Metastatic Pancreatic Carcinoma in the Ovary (tissue), 1 donor: ENCODE measurements around the genes ASB7 and LRRK1.

- PRO-cap, result no peak
Observed at GRCh38 chr15:99009800-99010038, 2.1 kb upstream of the PGPEP1L start.

- PRO-cap, result unidirectional peak, plus-strand start at chr15:99014900; unidirectional peak, plus-strand start at chr15:99014954; bidirectional peak, plus-strand start at chr15:99015156, minus-strand start at chr15:99015083
Observed at GRCh38 chr15:99014319-99015528, 7.1 kb upstream of the PGPEP1L start.

GRCh38 chr15:99053614-99054544 lies 46.3 kb upstream of the PGPEP1L start:
- PRO-cap, result no peak

GRCh38 chr15:99385781-99386321 lies 134.6 kb downstream of the LRRC28 start:
- PRO-cap, result no peak

DNA sequence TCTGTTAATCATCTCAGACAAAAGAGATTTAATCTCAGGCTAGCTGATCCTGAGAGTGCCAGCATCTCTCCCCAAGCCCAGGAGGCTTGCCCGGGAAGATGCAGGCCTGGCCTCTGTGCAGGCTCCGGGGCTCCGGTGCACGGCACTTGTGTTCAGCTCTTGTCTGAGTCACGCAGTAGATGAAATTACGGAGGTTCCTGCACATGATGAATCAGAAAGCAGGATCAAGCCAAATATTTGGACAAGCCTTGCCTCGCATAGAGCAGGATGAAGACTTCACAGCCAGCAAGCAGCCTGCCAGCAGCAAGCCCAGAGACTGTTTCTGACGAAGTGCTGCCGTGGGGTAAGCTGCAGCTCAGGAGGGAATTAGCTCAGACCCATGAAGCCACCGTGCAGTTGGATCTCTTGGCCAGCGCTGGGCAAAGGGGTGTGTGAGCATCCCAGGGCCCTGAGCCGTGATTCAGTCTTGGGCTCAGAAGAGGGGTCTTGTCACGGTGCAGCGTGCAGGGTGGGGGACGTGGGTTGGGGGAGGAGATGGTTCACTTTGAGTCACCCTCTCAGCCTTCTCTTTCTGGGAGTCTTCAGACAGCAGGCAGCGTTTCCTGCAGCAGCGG lies 89.2 kb upstream of the MEF2A start:
- PRO-cap, result no peak

DNA sequence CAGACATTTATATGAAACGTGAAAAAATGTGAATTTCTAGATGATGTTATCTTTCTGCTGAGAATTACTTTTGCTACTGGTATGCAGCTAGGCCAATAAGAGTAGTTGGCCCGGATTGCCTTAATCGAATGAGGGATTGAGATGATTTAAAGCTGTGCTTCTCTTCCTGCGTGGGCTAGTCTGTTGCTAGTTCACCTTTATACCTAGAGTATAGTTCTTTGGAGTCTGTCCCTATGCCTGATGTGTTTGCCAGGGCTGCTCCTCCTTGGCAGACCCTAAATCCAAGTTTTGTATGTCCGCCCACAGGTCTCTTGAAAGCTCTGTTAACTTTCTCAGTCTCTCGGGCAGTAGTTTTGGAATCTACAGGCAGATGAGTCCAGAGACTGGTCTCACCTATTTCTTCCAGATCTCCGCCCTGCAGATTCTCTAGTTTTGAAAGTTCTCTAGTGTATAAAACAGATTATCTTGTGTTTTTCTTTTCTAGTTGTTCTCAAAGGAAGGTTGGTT lies 64.9 kb downstream of the MEF2A start:
- PRO-cap, result no peak

GRCh38 chr15:99733541-99734071 lies 369 bp upstream of the LYSMD4 start:
- PRO-cap, result bidirectional peak, plus-strand start at chr15:99733670, minus-strand start at chr15:99733401

GRCh38 chr15:100569508-100569864 lies 32.5 kb downstream of the LINS1 start:
- PRO-cap, result no peak

GRCh38 chr15:100602285-100603028 lies at the start of gene ASB7:
ASB7 (plus strand) TSS chr15:100602589.
- PRO-cap, result unidirectional peak, plus-strand start at chr15:100602552; unidirectional peak, plus-strand start at chr15:100602606

DNA sequence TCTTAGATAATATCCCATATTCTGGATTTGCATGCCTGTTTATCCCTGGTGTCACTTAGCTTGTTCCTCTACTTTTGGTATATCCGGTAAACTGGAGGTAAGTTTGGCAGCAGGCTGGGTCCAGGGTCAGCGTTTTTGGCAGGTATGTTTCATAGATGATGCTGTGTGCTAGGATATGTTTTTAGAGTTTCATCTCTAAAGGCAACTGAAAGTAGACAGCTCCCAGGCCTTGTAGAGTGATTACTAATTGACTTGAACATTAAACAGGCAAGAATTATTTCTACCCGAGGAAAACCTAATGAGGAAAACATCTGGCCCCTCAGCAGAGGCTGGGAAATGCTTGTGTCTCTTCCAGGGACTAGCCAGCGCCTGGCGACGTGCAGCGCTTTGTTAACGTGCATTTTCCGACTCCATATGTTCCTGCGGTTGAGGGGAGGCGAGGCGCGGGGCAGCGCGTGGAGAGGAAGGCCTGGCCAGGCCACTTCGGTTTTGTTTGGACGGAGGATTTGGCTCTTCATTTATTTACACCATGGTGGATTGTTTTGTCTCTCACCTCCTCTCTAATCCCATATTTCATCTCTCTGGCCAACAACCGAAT lies 65.2 kb downstream of the ASB7 start:
- PRO-cap, result no peak

GRCh38 chr15:100918757-100919656 lies at the start of gene LRRK1:
LRRK1 (plus strand) TSS chr15:100919357.
- PRO-cap, result bidirectional peak, plus-strand start at chr15:100919357, minus-strand start at chr15:100919312

DNA sequence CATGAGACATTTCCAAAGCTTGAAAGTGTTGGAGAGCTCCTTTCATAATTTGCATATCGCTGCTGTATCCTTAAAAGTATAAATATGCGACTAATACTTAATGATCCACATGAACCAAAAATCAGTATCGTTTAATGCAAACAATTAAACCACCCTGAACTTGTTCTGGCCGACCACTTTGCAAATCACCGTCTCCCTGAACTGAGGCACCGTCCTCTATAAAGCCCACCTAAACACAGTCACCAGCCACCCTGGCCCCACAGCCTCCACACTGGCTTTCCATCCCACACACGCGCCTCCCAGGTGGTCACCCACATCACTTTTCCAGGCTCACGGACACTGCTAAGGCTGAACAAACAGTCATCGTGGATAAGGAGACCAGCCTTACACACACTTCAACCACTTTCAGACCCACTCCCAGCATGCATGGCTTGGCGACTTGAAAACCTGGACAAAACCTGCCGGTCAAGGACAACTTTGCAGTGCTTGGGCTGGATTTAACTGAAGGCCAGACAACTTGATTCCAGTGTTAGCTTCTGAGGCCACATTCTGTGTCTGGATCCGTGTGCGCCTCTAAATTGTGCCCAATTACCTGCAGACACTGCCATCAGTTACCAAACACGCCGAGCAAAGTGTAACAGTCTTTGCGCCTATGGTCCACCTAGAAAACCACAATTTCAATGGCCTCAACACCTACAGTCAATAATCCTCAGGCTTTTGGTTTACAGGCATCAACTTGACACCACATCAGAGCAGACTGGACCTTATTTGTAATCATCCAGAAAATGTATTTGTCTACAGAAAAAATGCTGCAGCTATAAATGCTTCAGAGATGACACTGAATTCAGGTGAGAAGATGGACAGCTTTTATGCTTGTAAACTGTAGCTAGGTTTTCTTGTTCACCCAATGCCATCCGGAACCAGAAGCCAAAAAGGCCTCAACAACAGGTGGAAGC lies 8.3 kb downstream of the CHSY1 start:
- PRO-cap, result no peak

DNA sequence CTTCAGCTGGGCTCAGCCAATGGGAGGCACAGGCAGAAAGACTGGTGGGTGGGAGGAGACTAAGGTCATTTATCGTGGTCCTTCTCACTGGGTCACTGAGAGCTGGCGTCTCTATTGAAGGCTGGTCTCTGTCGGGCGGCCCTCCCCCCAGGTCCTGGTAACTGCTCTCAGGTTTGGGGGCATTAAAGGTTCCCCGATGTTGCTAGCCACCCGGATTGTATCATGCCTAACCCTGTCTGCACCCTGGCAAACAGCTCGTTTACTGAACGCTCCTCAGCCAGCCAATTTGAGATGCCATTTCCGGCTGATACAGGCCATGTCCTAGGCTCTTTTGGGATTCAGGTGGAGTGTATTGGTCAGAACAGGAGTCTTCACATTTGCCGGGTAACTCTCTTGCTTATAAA lies 10.5 kb downstream of the SELENOS start:
- PRO-cap, result no peak

DNA sequence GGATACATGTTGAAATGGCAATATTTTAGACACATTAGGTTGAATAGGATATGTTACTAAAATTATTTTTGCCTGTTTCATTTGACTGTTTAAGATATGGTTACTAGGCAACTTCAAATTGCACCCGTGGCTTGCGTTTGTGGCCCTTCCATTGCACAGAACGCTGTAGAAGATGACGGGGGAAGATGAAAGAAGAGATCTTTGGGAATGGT lies 18.7 kb upstream of the SNRPA1 start:
- PRO-cap, result no peak

DNA sequence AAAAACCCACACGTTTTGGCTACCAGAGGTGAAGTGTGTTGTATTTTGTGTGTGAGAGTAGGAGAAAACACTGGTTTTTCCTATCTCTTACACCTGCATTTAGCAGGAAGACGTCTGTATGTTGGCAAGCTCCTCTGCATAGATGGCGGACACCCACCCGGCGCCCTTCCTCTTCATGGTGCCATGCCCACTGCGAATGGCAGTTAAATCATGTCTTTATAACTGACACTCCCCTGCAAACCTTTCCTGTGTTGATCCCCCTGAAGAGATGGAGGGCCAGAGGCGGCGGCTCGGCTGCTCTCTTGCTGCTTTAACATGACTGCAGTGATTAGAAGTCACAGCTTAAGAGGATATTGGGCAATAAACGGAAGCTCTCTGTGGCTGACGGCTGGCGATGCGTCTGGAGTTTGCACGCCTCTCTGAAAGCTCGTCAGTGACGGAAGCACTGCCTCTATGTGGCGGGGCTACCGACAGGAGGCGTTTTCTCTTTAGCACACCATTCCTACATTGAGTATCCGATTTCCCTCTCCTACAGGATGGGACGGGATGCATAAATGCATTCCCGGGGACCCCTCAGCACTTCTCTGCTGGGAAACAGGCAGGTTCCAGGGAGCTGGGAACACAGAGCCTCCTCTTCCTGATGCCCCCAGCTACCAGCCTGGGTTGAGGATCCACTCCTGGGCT lies 25.5 kb upstream of the SNRPA1 start:
- PRO-cap, result unidirectional peak, minus-strand start at position 317 of the sequence

DNA sequence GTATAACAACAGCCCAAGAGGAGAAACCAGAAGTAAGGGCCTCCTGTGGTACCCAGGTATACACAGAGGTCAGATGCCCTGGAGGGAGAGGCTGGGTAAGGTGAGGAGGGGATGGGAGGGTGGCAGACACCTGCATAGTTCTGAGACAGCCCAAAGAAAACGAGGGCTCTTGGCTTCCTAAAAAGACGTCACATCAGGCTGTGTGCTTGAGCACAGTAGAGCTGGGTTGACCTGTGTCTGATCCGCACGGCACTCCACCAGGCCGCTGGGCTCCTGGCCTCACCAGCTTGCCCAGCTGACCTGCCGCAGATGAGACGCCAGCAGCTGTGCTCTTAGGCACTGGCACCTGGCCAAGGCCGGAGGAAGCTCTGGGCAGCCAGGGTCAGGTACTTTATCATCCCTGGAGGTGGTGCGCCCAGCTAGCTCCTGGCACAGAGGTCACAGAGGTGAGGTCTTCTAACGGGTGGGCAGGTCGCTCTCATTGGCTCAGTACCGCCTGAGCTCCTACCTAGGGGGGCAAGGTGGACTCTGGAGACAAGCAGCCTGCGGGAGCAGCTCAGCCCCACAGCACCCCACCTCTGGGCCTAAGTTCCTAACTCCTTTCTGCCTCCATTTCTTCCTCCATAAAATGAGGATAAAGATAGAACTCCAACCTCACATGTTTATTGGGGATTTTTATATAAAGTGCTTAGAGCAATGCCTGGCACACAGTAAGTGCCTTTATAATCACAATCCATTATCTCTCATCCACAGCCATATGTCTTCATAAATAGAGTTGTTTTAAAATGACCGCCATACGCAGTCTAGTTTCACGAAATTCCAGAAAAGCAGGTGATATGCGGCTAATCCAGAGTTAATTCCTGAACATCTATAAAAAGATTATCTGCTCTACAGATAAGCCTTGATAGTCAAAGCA lies 82.1 kb upstream of the SNRPA1 start:
- PRO-cap, result no peak

GRCh38 chr15:101440685-101441525 lies 48.6 kb downstream of the PCSK6 start:
- PRO-cap, result no peak

DNA sequence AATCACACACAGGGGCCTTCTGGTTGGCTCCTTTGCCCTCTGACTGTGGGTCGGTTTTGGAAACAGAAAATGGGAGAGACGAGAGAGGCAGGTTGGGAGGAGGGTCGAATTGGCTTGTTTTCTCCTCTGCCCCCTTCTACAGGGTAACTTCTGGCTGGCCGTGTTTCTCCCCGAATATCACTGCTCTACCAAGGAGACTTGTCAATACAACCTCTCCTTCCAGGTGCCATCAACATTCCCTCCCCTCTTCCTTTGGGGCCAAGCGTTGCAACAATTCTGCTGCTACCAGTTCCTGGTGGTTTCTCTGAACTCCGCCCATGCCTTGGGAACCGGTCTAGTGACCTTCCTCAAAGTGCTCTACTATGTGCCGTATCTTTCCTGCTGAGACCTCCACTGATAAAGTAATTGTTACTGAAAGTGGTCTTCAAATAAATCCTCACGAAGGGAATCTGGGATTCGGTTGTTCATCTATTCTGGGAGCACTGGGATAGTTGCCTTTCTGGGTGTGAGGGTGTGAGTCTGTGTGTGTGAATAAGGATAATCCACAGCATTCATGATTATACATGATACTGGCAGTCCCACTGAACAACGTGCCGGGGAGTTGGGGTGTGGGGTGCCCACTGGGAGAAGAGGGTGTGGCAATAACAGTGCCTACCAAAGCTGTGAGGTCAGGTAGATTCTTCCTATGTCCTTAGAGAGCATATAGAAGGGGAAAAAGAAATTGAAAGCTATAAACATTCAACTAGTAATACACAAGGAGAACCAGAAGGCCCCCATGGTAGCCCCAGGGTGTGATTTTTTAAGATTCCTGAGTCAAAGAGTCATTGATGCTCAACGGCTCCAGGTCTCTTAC lies 26.1 kb downstream of the PCSK6 start:
- PRO-cap, result no peak

GRCh38 chr15:101488318-101489000 lies 1.0 kb downstream of the PCSK6 start:
- PRO-cap, result no peak

DNA sequence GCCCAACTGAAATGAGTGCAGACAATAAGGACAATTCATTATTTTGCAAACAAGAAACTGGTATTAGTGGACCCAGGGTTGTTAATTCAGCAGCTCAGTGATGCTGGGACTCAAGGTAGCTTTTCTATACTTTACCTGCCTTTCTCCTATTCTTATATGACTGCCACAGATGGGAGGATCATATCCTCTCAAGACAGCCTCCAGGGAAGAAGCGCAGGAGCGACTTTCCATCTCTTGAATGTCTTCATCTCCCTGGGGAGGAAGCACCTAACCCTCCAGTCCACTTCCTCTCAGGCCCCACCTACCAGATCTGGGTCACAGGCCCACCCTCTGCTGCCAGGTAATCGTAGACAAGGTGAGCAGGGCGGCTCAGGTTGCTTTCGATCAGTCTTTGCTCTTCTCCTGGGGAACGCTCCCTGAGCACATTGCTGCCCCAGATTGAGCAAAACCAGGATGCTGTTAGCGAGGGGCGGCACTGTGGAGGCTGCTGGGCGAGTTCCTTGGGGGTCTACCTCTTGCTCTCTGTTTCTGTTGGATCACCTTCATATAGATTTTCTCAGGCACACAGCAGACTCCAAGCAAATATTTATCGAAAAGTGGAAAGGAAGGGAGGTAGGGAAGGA lies 5.7 kb upstream of the PCSK6 start:
- PRO-cap, result no peak